SP-49 (cell line): ENCODE measurements around a stretch of chr2.

DNA sequence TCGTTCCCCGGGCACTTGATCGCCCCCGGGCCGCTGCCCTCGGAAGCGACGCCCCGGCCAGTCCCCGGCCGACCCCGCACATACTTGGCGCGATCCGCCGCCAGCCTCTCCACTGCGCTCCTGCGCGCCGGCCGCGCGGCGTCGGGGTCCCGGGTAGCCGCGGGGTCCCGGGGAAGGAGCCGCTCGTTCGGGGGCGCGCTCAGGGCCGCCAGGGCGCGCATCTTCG, 227 bp downstream of the FAM110C start:
- PRO-cap: no peak

GRCh38 chr2:265024-266151, 641 bp downstream of the ACP1 start:
- PRO-cap: bidirectional peak, plus-strand start at chr2:265230, minus-strand start at chr2:265204

DNA sequence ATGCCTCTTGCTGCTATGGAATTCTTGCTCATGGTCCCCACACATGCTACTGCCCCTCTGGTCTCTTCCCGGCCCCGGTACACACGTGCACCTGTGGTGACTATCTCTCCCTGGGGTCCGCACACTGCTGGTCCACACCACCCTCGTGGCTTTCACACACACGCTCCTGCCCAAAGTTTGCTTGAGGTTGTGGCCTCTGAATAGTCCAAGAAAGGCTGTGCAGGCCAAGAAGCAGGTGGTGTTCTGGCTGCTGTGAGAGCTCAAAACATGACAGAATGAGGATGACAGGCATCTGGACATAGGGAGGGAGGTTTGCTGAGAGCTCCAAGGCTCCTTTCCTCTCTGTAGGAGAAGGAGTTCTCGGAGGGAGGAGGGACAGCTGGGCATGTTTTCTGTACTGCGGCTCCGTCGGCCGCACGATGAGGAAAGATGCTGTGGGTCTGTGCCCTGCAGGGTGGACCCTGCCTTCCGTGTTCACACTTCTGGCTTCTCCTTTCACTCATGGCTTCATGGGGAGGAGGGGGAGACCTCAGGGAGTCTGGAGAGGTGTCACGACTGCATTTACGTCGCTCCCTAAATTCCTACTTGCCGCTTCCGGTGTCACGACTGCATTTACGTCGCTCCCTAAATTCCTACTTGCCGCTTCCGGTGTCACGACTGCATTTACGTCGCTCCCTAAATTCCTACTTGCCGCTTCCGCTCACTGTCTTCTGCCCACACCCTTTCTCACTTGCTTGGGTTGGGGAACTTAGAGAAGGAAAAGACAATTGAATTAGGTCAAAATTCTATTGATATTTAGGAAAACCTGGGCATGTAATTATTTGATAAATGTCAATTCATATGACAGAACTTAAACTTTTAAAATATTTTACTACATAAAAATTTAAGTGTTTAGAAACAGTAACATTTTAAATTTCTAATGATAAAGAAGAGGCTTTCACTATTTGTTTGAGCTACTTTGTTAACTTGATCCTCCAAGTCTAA, 68.3 kb upstream of the ALKAL2 start:
- PRO-cap: no peak

DNA sequence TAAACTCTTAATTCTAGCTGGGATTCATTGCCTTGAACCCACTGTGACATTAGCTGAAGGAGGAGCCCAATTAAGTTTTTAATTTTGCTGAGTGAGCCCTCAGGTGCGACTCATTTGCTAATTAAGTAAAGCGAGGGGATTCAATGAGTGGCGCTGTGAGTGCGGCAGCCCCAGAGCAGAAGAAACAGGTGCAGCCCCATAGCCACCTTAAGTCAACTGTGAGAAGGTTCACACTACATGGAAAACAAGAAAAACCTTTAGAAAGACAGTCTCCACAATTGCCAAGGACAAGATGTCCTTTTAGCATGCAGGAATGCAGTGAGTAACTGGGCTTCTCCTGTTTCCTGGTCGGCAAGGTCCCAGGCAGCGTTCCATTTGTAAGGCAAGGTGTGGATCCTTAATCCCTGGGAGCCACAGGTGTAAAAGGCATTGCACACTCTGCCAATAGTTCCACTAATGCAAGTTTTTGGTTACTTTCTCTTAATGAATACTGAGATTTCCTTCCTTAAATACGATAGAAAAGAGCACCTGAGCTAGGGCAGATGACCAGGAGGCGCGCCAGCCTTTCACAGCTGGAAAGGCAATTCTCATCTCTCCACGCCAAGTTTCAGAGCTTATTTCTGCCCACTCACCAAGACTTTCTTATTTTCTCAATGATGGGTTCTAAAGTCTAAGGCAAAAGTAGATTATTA, 87.6 kb downstream of the TMEM18 start:
- PRO-cap: no peak

DNA sequence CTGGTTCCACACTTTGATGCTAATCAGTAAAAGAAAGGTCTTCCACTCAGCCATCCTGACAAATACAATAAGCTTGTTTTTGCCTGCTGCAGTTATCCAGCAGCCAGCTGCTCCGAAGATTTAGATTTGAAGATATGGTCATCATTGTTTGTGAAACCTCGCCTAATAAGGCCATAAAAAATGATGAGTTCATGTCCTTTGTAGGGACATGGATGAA, 168.6 kb upstream of the TPO start:
- PRO-cap: no peak

- PRO-cap: no peak
These were observed 163.3 kb upstream of the TPO start for GRCh38 chr2:1249875-1250383.

DNA sequence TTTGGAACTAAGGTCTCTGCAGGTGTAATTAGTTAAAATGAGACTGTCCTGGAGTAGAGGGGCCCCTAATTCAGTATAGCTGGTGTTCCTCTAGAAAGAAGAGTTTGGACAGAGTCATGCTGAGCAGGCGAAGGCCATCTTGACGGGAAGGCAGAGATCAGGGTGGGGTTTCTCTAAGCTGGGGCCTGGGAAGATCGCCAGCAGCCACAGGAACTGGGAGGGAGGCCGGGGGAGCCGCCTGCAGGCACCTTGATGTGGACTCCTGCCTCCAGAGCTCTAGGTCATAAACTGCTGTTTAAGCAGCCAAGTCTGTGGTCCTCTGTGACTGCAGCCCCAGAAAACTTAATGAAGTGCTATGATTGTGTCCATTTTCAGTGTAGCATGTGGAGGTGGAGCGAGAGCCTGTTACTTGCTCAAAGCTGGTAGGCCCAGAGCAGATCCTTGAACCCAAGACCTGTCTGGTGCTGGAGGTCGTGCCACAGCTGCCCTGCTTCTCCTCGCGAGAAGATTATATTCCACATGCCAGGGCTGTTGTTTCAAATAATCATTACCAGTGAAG, 105.7 kb downstream of the TPO start:
- PRO-cap: no peak

GRCh38 chr2:1626178-1626711, 118.1 kb downstream of the PXDN start:
- PRO-cap: no peak

- PRO-cap: no peak
These were observed 28.9 kb downstream of the PXDN start for GRCh38 chr2:1715248-1715917.

DNA sequence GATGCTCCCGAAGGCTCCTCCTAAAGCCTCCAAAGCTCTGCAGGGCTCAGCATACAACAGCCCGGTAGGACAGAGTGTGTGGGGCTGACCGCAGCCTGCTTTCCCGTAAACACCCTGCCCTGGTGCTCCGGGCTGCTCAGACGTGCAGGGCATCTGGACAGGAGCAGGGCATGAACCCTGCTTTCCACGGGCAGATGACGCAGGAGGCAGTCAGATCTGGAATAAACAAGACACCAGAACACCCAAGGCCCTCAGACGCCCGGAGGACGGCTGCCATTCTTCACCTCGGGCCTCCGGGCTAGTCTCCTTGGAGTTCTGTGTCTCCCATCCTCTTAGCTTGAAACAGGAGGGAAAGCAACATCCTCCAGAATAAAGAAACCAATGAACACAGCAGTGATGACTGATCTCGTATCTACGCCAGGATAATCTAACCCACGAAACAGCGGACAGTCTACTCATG, 7.3 kb downstream of the PXDN start:
- PRO-cap: no peak

DNA sequence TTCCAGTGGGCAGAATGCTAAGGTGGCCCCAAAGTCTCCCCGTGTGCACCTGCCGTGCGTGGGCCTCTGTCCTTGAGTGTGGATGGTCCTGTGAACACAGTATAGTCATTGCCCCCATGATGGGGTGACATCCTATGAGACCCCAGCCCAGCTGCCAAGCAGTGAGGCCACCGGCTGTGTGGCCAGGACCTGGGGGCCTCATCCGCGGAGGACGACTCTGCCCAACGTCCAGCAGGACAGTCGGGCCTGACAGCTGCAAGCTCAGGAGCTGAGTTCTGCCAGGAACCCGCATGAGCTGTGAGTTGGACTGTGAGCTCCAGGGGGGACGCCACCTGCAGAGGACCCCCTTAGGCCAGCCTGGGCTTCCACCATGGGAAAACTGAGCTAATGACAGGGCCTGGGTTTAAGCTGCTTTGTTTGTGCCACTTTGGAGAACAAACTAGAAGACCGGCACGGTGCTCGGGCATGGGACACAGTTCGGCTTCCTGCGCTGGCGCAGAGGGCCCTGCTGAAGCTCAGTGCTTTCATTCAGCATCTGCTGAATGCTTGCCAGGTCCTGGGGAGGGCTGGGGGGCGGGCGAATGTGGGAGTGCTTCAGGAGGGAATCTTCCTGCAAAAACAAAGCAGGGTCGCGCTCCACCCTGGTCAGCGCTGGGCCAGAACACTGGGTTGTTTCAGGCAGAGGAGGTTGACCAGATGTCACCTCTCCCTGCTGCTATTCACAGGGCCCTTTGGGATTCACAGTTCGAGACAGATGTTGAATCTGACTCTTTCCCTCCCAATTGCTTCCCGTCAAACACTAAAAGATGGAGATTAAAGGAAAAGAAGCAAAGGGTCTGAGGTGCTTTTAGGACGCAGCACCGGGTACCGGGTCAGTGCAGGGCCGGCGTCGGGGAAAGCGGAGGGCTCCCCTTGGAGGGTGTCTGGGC, 81.8 kb upstream of the PXDN start:
- PRO-cap: no peak

DNA sequence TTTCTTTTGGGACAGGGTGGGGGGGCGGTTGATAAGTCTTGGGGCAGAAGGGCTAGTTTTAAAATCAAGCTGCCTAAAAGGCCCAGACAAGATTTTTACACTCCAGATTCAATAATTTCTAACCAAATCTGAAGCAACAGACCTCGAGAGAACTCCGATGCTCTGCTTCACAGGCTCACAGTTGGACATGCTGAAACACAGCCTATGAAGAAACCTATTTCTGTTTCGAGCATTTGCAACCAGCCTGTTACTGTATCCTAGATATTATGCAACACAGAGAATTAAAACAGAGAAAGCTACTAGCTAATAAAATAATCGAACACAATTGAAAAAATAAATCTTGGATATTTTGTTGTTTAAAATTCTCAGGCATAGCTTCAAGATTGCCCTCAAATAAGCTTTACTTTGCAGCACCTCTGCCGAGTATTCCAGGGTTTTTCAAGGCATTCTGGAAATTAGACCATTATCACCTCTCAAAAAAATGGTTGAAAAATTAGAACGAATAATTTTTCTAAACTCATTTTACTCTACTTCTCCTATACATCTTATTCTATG, 1.4 kb upstream of the MYT1L start:
- PRO-cap: no peak

DNA sequence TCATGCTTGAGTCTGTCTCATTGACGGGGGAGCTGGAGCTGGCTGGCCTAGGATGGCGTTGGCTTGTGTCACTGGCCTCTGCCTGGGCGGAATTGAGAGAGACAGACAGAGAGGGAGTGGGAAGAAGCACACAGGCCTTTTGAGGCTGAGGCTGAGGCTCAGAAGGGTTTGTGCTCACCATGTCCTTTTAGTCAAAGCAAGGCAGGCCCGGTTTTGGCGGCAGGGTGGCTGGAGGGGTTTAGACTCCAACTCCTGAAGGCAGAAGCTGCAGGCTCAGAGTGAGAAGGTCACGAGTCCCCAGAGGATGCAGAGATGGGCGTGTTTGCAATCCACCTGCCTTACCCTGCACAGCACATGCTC, 412.2 kb upstream of the MYT1L start:
- PRO-cap: no peak

DNA sequence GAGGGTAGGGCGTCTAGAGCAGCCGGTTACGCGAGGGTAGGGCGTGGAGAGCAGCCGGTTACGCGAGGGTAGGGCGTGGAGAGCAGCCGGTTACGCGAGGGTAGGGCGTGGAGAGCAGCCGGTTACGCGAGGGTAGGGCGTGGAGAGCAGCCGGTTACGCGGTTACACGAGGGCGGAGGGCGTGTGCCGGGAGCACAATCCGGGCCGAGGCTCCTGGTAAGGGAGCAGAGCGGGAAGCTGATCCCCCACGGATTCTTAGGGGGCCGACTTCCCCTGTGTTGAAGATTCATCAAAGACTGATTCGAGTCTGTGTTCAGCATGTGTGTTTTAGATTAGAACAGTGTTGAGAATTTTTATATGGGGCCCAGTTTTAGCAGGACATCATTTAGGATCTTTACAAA, 69.1 kb downstream of the TRAPPC12 start:
- PRO-cap: no peak

GRCh38 chr2:3524837-3525315, 5.5 kb upstream of the ADI1 start:
- PRO-cap: no peak

DNA sequence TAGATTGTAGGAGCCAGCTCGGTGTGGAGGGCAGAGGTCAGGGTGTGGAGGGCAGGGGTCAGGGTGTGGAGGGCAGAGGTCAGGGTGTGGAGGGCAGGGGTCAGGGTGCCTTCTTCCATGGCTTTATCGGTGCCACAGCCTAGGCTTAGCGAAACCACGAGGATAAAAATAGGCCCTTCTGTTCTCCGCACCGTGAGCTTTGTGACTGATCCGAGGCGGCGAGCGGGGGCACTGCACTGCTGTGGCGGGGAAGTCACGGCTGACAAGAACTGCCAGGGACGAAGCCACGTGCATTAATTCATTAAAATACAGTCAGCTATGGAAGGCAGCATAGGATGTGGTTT, 1.3 kb upstream of the ALLC start:
- PRO-cap: no peak

DNA sequence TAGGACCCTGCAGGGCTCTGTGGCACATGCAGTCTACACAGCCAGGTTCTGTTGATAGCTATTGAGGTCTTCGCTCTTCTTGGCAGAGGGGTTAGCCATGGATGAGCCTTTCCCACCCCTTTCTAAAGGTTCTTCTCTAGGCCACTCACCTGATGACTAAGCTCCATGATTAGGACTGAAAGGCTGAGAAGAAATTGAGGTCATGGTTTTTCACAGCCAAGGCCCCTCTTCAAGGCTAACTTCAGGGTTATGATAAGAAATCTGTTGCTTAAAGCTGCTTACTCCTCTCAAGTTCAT, 931.3 kb upstream of the SOX11 start:
- PRO-cap: no peak

DNA sequence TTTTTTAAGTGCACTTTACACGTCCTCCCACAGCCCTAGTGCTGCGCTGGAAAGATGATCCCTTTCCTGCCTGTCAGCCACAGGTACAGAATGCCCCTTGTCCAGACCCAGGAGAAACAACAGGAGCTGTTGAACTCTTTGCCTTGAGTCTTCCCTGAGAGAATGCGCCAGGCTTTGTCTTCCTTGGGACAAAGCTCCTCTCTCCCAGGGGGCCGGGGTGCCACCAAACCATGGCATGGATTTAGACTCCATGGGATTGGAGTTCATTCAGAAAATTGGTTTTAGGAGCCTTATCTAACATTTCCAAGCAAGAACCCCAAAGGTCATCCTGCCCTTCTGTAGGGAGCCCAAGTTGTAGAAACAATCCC, 318.9 kb upstream of the SOX11 start:
- PRO-cap: no peak

- PRO-cap: no peak
These were observed 223.1 kb downstream of the SOX11 start for GRCh38 chr2:5915209-5915776.

DNA sequence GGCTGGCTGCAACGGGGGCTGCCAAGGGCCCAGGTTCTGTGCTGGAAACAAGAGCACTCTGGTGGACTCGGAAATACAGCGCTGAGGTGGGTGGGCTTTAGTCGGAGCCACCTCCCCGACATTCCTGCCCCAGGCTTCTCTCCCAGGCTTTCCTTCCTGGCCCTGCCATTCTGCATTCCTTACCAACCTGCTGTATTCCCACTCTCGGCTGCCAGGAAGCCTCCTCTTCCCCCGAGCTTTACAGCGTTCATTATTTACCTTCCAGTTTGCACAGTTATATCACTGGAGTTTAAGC, 246.3 kb downstream of the SOX11 start:
- PRO-cap: no peak